ENCODE results near the genes TTC26 and NDUFB2.

- PRO-cap: no peak
- RAMPAGE, long total RNA: no peak
Observed at GRCh38 chr7:138890581-138891601, 90.3 kb downstream of the KIAA1549 start.

DNA sequence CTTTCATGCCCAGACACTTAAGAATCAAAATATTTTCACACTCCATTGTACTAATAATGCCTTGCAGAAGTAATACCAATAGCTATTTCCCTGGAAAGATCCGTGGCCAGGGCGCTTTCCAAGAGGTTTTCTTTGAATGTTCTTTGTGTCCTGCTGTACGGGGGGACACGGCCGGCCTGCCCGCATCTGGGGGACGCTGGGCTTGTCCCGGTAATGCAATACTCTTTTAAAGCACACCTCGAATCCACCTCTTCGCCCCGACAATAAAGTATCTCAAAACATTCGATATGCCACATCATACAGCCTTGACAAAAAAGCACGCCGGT lies 790 bp downstream of the KIAA1549 start:
- PRO-cap: no peak
- RAMPAGE, long total RNA: no peak

DNA sequence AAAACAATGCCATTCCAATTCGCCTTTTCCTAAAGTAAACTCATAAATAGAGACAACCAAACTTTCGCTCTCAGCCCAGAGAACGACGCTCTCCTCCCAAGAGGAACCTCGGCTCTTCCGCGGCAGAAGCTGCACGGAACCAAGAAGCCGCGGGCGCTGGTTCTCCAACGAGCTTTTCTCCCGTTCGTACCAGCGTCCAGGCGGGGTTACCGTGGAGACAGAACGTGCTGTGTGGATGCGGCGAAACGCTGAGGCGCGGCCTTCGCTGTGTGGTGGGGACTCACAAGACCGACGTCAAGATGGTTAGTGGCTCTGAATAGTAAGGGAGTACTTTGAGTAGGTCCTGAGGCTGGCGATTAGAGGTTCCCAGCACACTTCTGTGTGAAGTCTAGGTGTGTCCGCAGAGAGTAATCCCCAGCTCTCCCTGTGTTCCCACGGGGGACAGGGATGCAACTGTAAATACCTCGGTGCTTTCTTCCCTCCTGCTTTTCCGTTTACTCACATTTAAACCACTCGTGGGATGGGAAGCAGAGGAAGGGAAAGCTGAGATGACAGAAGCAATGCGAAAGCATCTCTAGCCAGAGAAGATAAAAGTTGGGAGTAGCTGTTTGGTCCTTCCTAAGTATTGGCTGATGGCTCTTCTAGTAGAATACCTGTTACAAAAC lies at the start of gene TTC26:
Gene TTC26 (plus strand): TSS at position 220 of the 665 bp plus-strand sequence.
- PRO-cap: no peak
- RAMPAGE, long total RNA: start-site peak on the plus strand centred at position 205 of the sequence, 33 bp wide, 65 and 54 reads in 2 replicates

GRCh38 chr7:139342761-139342996 lies 1.5 kb downstream of the FMC1 start:
- PRO-cap: no peak
- RAMPAGE, long total RNA: no peak

GRCh38 chr7:139405386-139406027 lies 45.8 kb downstream of the LUC7L2 start:
- PRO-cap: no peak
- RAMPAGE, long total RNA: no peak

DNA sequence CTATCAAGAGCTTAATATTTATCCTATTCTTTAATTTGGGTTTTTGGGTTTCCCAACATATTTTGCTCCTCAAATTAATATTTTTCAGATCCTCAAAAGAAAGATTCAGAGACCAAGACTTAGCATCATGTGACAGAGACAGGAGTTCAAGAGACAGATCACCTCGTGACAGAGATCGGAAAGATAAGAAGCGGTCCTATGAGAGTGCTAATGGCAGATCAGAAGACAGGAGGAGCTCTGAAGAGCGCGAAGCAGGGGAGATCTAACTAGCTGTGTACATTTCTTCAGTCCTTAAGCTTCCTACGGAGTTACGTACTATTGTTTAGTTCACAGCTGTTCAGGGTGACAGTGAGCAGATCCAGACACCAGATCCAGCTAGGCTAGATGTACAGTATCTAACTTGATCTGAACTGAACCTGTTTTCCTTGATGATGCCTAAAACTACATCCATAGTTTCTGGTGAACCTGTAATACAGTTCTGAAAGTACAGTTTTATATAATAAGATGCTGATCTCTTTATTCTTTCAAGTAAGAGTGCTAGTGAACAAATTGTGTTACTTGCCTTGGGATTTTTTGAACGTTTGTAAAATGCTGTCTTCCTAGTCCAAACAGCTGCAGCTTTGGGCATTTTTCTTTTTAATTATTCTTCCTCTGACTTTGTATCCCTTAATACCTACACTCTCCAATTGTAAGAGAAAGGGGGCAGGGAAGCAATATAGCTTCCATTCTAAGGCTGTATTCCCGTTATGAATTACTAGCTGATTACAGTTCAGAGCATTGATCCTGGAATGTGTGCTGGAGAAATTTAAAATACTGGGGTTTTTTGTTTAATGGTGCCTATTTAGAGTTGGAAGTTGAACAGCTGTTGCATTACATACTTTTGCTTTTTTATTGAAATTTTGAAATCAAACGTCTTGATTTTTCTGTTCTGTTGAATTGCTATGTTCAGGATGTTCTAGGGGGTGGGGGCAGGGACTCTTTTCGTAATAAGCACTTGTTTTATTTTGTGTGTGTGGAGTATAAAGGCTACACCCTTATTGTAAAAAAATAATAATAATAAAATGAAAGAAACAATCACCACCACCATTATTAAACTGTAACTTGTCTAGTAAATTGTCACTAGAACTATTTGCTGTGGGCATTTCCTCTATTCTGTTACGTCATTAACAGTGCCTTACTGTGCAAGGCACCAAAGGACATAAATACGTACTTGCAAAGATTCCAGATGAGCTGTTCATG lies 61.0 kb downstream of the KLRG2 start:
- PRO-cap: no peak
- RAMPAGE, long total RNA: no peak

- PRO-cap: no peak
- RAMPAGE, long total RNA: no peak
Observed at GRCh38 chr7:139574601-139575084, 51.2 kb downstream of the CLEC2L start.

- PRO-cap: no peak
- RAMPAGE, long total RNA: no peak
Observed at GRCh38 chr7:139737700-139738524, 39.9 kb downstream of the HIPK2 start.

GRCh38 chr7:139739934-139740920 lies 37.6 kb downstream of the HIPK2 start:
- PRO-cap: no peak
- RAMPAGE, long total RNA: no peak

GRCh38 chr7:139749285-139750274 lies 28.2 kb downstream of the HIPK2 start:
- PRO-cap: no peak
- RAMPAGE, long total RNA: no peak

GRCh38 chr7:139756669-139757091 lies 21.1 kb downstream of the HIPK2 start:
- PRO-cap: no peak
- RAMPAGE, long total RNA: no peak

DNA sequence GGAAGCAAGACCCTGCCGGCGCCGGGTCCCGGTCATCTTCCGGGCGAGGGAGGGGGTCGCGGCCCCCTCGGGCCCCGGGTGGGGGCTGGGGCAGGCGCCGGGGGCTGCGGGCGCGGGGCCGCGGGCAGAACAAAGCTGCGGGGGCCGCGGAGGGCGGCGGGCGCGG lies 502 bp downstream of the HIPK2 start:
- PRO-cap: no peak
- RAMPAGE, long total RNA: no peak

DNA sequence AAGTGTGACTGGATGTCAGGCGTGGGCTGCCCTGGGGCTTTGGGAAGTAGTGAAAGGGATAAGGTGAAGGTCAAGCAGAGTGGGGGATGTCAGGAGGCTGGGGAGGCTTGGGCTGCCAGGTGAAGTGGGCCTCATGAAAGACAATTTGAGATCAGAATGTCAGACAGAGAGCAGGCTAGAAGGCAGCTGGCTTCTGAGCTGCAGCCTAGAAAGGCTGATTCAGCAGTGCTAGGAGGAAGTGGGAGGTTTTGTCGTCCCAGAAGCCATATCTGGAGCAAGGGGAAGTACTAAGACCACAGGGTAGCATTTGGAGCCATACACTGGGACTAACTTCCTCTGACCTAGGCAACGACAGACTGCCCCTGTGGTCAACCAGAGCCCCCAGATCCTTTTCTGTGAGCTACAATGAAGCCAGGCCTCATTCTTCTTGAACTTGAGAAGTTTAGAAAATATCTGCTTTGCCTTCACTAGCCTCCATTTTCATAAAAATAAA lies 26.4 kb downstream of the TBXAS1 start:
- PRO-cap: no peak
- RAMPAGE, long total RNA: no peak

GRCh38 chr7:140065084-140065576 lies 2.4 kb upstream of the PARP12 start:
- PRO-cap: no peak
- RAMPAGE, long total RNA: no peak

- PRO-cap: no peak
- RAMPAGE, long total RNA: no peak
Observed at GRCh38 chr7:140177519-140178002, 778 bp upstream of the KDM7A start.

DNA sequence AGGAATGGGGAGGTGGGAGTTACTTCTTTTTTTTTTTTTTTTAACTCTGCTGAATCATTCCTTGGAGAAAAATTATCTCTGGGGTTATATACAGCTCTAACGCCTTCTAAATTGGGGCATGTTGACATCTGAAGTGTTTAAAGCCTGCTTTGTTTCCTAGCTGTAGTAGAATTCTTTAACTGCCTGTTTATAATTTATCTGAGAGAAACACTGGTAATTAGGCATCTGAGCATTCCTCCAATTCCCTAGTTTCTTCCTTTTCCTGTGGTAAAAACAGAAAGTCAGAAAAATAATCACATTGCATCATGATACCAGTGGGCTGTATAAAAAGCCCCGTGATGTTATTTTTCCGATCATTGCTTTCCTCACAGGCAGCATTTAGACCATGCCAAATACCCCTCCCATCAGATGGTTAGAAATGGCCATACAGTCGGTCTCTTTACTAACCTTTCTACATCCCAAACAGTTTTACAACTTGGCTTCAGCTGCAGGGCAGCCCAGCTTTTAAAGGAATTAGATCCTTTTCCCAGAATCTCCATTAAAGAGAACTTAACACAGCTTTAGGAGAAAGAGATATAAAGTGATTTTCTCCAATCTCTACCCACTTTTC lies 98.7 kb upstream of the KDM7A start:
- PRO-cap: no peak
- RAMPAGE, long total RNA: no peak

GRCh38 chr7:140333264-140333644 lies 65.1 kb downstream of the SLC37A3 start:
- PRO-cap: no peak
- RAMPAGE, long total RNA: no peak

DNA sequence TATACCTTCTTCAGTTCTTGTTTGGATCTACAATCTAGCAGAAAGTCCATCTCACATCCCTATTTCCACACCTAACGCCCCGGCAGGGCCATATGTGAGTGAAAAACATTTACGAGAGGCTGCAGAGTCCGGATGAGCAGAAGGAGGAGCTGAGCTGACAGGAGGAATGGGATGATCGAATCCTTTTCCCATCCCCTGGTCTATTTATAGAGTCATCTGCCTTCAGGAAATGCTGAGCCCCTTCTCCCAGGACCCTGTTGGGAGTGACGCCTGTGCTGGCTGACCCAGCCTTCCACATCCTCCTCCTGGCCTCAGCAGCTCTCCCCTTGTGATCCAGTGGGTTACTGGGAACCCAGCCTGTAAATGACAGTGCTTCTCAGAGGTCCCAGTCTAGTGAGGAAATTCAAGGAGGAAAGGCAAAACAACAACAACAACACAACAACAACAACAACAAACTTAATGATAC lies 16.6 kb downstream of the DENND2A start:
- PRO-cap: no peak
- RAMPAGE, long total RNA: no peak

DNA sequence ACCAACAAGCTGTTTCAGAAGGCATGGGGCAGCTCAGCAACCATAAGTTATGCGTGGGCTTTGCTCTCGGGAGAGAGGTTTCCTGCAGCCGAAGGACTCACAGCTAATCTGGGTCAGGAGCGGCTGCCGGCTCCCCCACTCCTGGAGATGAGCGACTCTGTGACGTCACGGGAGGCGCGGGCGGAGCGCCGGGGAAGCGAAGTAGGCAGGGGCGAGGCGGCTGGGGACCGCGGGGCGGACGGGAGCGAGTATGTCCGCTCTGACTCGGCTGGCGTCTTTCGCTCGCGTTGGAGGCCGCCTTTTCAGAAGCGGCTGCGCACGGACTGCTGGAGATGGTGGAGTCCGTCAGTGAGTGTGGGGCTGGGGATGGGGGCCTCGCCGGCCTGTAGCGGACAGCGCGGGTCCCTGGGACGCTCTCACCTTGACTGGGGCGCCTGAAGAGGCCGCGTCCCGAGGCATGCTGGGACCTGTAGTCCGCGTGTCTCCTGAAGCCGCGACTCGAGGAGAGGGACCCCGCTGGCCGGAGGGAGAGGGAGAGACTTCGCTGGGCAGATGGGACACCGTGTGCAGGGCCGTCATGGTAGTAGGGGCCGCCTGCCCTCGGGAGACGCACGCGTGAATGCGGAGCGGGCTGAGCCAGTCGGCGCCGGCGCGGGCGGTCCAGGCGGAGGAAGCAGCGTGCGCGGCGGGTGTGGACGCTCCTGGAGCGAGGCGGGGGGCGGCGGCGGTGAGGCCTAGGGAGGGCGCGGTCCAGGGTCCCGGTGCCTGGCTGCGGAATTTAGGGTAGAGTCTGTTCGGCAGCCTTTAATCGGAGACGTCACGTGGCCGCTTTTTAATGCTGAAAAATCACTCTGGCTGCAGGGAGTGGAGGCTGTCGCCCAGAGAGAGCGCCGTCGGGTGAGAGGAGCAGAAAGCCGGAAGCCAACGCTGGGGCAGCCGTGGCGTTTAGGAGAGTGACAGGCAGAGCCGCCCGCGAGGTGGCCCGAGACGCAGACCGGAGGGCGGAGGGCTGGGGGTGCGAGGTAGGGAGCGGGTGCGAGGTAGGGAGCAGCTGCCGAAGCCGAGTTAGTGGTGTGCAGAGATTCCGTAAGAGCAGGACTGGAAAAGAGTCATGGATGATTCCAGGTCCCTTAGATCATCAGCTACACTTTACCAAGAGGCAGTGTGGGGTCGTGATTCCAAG lies at the start of gene NDUFB2:
Gene NDUFB2 (plus strand): TSS at position 214 of the 1,183 bp plus-strand sequence.
- PRO-cap: unidirectional peak, plus-strand start at position 214 of the sequence
- RAMPAGE, long total RNA: start-site peak on the plus strand centred at position 217 of the sequence, 54 bp wide, 4,091 and 4,480 reads in 2 replicates

GRCh38 chr7:140824358-140824751 lies 100.4 kb downstream of the BRAF start:
- PRO-cap: no peak
- RAMPAGE, long total RNA: no peak

All from spinal cord (tissue), 3 donors.